Mesenchymal stem cell of the bone marrow (primary cell): ENCODE measurements around the genes SET and KYAT1.

DNA sequence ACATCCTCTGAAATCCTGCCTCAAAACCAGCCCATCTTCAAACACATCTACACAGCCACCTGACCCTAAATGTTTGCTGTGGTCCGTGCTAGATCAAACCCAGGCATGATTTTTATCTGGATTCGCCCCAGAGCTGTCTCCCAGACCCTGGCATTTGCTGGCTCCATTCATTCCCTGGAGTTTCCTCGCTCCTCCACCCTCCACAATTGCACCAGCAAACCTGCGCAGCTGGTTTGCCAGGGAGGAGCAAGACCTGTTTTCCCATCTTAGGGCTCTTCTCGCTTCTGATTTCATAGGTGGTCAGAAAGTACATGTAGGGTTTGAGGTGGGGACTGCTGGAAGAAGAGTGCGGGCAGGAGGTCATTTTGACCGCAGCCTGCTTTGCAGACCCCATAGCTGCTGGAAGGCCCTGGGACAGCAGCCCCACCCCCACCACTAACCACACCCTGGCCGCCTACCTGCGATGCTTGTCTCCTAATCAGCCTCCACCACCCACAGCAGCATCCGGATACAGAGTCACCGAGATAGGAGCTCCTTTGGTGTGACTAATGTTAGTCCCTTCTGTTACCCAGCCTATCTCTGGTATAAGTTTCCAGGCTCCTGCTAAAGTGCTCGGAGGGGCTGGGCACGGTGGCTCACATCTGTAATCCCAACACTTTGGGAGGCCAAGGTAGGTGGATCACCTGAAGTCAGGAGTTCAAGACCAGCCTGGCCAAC is 22.8 kb downstream of the SWI5 start:
- CAGE, long polyA plus RNA, result no peak

- CAGE, long polyA plus RNA, result no peak
Observed at GRCh38 chr9:128361795-128362469, 9.2 kb upstream of the URM1 start.

- CAGE, long polyA plus RNA, result no peak
Observed at GRCh38 chr9:128371557-128372102, 456 bp downstream of the URM1 start.

DNA sequence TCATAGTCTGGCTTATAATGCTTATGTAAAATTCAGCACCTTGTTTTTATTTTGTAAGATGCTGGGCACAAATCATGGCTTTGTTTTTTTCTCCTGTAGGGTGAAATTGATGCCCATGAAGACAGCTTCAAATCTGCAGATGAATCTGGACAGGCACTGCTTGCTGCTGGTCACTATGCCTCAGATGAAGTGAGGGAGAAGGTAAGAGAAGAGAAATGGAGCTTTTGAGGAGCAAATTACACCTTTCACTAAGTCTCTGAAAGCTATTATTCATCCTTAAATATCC is 27.1 kb downstream of the SPTAN1 start:
- CAGE, long polyA plus RNA, result no peak

GRCh38 chr9:128688181-128689337 is at the start of gene SET:
TSS of gene SET (plus strand) at chr9:128689222.
- CAGE, long polyA plus RNA, result no peak

GRCh38 chr9:128690153-128690815 is 1.3 kb downstream of the SET start:
- CAGE, long polyA plus RNA, result no peak

- CAGE, long polyA plus RNA, result no peak
Observed at GRCh38 chr9:128720796-128721895, 2.8 kb downstream of the ZDHHC12 start.

DNA sequence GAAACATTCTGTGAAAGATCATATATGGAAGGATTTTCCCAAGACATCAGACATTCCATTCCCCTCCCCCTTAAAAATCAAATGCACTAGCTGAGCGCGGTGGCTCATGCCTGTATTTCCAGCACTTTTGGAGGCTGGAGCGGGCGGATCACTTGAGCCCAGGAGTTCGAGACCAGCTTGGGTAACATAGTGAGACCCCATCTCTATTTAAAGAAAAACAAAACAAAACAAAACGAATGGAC is 1.0 kb downstream of the ZER1 start:
- CAGE, long polyA plus RNA, result no peak

- CAGE, long polyA plus RNA, result no peak
Observed at GRCh38 chr9:128875561-128876277, 6.0 kb downstream of the KYAT1 start.

DNA sequence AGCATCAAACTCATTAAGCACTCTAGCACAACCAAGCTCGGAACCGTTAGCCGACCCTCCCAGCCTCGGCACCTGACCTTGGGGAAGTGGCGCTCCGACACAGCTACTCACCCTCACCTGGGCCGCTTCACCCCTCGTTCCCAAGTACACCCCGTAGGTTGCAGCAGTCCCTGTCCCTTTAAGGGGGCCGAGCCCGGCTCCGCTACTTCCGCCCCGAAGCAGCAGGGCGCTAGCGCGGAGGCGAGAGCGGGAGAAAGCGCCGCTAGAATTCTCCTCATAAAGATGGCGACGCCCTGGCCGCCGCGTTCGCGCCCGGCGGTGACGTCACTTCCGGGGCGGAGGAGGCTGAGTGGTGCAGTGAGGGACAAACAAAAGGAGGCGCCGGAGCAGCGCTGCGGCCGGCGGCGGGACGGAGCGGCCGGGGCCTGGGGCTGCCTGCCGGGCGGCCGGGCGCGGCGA is at the start of gene KYAT1:
TSS of gene KYAT1 (minus strand) at position 165 of the 459 bp plus-strand sequence.
- CAGE, long polyA plus RNA, result no peak

- CAGE, long polyA plus RNA, result no peak
Observed at GRCh38 chr9:128915640-128915871, 5.2 kb upstream of the PHYHD1 start.

DNA sequence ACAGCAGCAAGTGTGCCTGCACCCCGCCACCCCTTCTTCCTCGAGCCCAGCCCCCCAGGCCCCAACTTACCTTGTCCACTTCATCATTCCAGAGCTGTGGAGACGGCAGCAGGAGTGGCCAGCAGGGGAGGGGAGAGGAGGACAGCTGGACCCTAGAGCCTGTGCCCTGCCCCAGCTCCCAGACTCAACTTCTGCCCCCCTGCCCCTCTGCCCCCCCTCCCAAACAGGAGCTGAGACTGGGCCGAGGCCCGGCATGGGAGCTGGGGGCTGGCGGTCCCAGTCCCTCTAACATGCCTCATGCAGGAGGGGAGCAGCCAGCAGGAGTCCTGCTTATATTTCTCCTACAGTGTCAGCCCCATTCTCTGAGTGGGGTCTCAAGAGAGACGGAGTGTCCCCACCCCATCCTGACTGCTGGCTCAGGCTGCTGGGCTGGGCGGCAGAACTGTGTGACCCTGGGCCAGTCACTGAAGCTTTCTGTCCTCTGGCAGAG is 17.5 kb downstream of the SH3GLB2 start:
- CAGE, long polyA plus RNA, result no peak

DNA sequence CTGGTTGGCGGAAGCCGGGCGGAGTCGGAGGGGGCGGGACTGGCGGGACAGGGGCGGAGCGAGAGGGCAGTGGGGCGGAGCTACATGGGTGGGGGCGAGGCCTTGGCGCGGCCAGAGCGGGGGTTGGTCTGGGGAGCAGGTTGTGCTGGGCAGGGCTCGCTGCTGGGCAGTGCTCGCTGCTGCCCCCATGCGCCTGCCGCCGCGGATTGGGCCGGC is 218 bp upstream of the SH3GLB2 start:
- CAGE, long polyA plus RNA, result no peak

DNA sequence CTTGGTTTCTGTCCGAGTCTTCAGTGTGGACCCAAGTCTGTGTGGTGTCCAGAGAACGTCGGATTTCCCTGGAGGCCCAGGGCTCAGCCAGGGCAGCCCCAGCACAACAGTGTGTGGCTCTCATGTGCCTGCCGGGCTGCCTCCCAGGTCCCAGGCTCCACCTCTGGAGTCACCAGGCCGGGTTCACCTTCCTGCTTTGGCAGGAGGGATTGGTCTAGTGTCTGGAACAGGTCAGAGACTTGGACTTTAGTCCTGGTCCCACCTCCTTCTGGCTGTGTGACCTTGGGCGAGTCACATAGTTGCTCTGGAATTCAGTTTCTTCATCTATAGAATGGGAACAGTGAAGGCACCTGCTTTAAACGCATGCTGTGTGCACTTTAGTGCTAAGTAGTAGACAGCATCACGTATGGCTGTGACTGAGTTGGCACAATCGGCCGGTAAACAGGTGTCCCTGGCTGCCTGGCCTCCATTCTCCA is 3.2 kb downstream of the DOLPP1 start:
- CAGE, long polyA plus RNA, result no peak

GRCh38 chr9:129139749-129140478 is 28.7 kb downstream of the PTPA start:
- CAGE, long polyA plus RNA, result no peak

DNA sequence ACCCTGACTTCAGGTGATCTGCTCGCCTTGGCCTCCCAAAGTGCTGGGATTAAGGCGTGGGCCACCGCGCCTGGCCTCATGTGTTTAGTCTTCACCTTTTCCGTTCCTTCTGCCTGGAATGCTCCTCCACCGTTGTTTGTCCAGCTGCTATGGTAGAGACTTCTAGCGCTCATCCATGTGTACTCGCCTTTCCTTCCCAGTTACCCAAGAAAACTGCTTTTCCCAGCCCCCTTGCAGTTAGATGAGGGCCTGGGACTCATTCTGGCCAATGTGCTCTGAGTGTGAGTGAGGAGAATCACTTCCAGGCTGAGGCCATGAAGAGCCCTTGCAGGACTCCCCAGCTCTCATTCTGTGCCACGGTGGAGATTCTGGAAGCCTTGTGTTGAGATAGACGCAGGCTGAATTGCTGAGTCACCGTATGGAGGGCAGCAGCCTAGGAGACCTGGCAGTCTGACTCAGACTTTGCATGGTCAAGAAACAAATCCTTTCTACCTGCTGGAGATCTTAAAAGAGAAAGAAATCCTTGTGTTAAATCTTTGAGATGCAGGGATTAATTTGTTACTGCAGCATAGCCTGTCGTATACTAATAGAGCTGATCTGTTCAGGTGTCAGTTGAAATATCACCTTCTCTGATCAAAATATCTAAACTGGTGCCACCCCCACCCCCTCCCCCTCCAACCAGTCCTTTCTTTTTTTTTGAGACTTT is 10.1 kb downstream of the IER5L start:
- CAGE, long polyA plus RNA, result no peak

DNA sequence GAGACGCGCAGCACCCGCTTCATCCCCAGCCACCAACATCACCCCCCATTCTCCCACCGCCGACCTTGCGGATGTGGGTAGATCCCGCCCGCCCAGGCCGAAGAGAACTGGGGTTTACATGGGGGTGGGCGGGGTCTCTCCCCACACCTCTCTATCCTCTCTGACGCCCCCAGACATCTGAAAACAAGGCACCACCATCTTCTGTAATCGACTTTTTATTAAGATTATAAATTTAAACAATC is 2.8 kb downstream of the IER5L start:
- CAGE, long polyA plus RNA, result no peak

GRCh38 chr9:129203111-129203762 is 25.2 kb upstream of the IER5L start:
- CAGE, long polyA plus RNA, result no peak

GRCh38 chr9:129242520-129243477 is 64.7 kb upstream of the IER5L start:
- CAGE, long polyA plus RNA, result no peak

DNA sequence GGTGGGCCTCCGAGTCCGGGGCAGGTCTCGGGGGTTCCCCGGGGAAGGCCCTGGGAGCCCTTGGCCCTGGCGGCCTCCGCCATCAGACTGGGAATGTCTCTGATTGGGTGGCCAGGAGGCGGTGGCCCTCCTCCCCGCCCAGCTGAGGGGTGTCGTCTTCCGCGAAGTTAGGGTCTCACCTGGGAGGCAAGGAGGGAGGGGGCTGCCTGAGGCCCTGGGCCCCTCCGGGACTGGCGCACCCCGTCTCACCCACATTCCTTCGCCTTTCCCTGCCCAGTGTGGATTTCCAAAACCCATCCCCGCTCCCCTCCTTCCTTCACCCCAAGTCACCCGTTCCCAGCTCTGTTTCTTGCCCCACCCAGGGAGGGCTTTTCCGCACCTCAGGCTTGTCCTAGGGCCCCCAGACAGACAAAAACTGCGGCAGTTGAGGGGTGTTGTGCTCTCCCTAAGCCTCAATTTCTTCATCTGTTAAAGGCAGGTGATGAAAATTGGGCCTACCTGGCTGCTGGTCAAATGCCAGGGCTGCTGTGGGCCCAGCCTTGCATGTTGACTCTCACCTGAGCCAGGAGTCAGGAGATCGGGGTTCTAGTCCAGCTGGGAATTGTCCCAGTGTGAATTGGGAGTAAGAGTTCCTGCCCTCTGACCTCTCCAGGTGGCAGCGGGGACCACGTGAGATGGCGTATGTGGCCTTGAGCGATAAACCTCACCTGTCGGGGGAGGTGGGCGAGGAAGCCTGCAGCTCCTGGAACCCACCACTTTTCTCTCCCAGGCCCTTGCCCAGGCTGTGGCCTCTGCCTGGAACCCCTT is 143.3 kb upstream of the IER5L start:
- CAGE, long polyA plus RNA, result no peak